Left lobe of liver (tissue), 1 donor: ENCODE results near the gene MPPE1.

GRCh38 chr18:11851569-11852693 is 718 bp downstream of the CHMP1B start:
- PRO-cap, result no peak

DNA sequence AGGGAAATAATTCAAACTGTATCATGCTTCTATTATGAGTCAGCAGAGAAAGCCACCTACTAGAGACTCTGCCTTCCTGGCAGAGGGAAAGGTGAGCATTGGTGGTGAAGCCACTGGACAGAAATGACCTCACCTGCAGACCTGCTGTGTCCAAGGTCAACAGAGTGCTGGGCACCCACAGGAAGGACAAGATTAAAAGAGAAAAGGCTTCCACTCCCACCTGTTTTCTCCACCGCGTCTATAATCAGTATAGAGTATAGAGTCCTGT is 20.4 kb downstream of the MPPE1 start:
- PRO-cap, result no peak

GRCh38 chr18:11908117-11909234 is at the start of gene MPPE1:
Gene MPPE1, minus strand, starts transcription at chr18:11908317.
- PRO-cap, result bidirectional peak, plus-strand start at chr18:11908456, minus-strand start at chr18:11908315

DNA sequence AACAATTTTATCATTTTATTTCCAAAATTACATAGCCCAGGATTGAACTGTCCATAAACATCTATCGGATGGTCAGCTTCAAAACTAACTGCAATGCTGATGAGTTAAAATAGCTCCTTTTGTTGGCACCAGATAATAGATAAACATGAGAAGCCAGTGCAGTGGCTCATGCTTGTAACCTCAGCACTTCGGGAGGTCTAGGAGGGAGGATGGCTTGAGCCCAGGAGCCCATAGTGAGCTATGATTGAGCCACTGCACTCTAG is 34.6 kb upstream of the IMPA2 start:
- PRO-cap, result no peak

GRCh38 chr18:11964478-11964752 is 16.9 kb upstream of the IMPA2 start:
- PRO-cap, result no peak

DNA sequence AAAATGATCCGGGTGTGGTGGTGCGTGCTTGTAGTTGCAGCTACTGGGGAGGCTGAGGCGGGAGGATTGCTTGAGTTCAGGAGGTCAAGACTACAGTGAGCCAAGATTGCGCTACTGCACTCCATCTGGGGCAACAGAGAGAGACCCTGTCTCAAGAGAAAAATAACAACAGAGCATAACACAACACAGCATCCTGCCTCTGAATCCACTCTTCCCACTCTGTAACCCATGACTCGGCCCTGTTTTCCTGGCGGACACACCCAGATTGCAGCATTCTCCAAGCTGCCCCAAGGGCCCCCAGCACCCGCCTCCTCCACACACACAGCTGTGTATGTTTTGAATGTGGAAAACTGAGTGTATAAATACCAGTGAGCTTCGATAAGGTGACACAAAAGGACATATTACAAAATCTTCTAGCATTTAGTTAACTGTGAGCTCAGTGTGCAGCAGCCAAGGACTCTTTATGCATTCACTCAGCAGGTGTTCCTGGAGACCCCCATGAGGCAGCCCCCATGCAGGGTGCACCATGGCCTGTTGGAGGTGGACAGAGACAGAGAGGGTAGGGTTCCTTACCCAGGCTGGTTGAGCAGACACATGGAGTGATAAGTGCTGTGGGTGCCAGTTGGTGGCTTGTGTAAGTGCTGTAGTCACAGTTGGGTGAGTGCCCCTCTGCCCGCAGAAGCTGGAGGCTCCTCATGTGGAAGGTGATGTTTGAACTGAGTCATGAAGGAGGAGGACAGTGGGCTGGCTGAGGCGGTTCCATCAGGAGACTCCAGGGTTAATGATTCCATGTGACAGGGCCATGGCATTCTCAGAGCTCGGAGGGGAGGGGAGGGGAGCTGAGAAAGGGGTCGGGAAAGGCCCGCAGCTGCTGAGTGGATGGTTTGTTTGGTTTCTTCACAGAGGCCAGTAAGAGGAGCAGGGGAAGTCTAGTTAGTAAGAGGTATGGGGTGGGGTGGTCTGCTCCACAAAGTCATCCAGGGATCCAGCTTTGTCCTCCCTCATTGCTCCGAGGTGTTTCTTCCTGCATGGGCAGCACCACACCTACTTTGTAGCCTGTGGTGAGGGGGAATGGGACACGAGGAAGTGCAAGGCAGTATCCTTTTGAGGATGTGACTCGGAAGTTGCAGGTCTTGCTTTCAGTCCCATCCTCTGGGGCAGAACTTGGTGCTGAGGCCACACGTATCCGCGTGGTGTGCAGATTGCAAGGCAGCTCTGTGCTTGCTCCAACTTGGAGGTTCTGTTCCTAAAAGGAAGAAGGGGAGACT is 13.3 kb downstream of the IMPA2 start:
- PRO-cap, result no peak

GRCh38 chr18:11998902-11999549 is 17.7 kb downstream of the IMPA2 start:
- PRO-cap, result no peak

DNA sequence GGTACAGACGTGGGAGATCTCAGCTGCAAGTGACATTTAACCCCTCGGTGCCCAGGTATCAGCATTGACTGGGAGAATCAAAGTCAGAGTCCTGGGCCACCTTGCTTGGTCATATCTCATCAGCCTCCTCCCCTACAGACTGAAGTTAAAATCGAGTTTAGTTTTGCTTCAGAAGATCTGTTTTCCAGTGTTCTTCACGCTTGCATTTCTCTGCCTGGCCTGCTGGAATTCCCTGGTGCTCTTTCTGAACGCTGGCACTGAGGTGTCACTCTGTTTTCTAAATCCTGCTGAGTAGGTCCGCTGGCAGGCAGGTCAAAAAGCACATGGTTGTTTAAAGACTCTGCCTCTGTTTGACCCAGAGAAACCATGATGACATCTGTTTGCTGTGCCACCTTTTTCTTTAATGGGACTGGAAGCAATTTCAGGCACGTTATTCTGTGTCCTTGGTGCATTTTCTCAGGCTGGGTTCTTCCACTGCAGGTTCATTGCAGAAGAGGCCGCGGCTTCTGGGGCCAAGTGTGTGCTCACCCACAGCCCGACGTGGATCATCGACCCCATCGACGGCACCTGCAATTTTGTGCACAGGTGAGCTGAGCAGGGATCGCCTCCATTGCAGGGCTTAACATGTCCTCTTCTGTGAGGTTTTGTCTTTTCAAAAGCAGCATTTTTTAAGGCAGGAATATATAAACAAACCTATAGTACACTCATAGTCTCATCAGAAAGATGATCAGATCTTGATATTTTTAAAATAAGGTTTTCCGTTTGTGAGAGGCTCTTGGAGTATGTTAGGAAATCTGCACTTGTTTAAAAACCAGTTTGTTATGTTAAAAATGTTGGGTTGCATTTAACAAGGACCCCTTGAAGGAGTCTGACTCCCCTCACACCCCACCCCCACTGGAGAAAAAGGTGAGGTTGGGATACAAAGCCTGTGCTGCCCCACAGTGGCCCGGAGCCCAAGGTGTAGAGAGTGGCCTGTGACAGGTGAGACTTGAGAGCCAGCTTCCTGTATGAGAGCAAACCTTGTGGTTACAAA is 28.4 kb downstream of the IMPA2 start:
- PRO-cap, result no peak

GRCh38 chr18:12030238-12031013 is 49.1 kb downstream of the IMPA2 start:
- PRO-cap, result no peak

DNA sequence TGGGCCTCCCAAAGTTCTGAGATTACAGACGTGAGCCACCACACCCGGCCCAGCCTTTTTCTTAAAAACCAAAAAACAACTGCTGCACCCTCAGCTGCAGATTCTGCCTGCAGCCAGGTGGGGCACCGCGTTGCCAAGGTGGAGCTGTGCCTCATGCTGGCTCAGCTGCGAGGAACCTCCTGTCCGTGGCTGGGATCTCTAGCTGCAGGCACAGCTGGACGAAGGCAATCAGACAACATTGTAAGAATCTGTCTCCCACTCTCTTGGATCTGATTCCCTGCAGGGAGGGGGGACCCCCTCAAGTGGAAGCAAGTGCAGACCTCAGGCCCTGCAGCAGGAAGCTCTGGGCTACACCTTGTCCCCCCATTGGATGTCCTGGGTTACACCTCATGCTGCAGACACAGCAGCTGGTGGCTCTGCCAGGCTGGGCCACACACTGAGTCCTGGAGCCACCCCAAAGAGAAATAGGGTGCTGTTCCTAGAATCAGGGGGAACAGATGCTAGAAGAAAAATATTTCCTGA is 24.1 kb downstream of the CIDEA start:
- PRO-cap, result no peak

DNA sequence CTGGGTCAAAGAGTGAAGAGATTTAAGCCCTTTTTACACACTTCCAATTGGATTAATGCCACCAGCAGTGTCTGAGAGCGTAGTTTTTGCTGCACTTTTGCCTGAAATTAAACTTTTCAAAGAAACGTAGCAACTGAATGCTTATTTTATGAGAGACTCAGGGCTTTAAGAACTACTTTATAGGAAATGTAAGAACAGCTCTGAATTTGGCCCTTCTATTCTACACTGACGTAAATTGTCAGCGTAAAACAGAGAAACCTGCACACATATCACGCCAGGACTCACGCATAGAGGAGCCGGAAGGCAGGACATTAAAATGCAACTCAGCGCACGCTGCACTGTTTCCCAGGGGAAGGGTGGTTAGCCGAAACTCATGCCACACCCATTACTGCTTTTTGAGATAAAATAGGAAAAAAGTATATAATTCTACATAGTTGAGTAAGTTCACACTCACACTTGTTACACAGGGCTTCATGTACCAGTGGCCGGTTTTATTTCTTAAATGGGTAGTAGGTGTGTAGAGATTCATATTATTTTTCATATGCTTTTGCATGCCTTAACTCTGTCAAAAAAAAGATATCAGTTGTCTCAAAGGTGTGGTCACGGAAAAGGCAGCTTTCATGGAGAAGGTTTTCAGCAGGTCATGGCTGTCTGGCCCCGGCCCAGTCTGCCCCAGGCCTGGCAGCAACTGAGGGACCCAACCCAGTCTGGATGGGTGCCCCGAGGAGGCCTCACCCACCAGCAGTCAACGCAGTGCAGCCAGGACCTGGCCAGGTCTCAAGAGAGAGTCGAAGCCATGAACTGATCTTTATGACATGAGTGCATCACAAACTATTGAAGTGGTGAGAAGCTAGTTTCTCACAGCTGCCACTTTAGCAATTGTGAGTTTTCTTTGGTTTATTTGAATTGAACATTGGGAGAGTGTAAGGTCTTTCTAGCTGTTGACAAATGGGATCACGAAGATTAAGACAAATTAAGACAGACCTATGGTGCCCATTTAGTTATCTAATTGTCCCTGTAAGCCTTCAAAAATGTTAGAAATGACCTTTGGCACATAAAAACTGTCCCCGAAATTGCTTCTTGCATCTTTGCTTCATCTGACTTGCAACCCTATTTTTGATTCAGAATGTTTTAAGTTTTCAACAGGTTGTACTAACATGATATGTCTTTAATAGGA is 7.7 kb downstream of the TUBB6 start:
- PRO-cap, result no peak

DNA sequence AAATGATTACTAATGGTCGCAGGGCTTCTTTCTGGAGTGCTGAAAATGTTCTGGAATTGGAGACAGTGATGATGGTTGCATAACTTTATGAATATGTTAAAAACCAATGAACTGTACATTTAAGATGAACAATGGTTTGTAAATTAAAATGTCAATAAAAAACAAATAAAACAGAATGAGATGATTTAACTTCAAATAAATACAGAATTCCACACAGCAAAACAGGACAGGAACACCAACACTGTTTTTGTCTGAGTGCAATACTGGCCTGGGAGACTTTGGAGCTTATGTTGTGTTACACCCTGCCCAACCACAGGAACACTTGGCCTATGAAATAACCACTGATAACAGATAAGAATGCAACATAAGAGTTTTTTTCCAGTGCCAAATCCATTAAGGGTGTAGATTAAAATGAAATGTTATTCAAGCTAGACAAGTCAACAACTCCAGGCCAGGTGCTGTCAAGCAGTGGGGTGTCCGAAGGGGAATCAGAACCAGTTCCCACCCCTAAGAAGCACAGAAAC is 4.1 kb downstream of the AFG3L2 start:
- PRO-cap, result no peak

- PRO-cap, result no peak
Measured at GRCh38 chr18:12640557-12641167, 17.2 kb downstream of the SPIRE1 start.

DNA sequence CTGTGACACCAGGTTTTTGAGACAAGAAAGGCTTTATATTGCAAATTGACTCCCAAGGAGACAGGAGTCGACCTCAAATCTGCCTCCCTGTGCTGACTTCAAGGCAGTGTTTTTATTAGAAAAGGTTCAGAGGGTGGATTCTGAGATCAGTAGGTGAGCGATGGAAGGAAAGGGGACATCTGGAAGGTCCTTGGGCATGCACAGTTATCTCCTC is 10.4 kb downstream of the PSMG2 start:
- PRO-cap, result no peak

- PRO-cap, result no peak
Measured at GRCh38 chr18:12819239-12819740, 64.7 kb downstream of the PTPN2 start.

DNA sequence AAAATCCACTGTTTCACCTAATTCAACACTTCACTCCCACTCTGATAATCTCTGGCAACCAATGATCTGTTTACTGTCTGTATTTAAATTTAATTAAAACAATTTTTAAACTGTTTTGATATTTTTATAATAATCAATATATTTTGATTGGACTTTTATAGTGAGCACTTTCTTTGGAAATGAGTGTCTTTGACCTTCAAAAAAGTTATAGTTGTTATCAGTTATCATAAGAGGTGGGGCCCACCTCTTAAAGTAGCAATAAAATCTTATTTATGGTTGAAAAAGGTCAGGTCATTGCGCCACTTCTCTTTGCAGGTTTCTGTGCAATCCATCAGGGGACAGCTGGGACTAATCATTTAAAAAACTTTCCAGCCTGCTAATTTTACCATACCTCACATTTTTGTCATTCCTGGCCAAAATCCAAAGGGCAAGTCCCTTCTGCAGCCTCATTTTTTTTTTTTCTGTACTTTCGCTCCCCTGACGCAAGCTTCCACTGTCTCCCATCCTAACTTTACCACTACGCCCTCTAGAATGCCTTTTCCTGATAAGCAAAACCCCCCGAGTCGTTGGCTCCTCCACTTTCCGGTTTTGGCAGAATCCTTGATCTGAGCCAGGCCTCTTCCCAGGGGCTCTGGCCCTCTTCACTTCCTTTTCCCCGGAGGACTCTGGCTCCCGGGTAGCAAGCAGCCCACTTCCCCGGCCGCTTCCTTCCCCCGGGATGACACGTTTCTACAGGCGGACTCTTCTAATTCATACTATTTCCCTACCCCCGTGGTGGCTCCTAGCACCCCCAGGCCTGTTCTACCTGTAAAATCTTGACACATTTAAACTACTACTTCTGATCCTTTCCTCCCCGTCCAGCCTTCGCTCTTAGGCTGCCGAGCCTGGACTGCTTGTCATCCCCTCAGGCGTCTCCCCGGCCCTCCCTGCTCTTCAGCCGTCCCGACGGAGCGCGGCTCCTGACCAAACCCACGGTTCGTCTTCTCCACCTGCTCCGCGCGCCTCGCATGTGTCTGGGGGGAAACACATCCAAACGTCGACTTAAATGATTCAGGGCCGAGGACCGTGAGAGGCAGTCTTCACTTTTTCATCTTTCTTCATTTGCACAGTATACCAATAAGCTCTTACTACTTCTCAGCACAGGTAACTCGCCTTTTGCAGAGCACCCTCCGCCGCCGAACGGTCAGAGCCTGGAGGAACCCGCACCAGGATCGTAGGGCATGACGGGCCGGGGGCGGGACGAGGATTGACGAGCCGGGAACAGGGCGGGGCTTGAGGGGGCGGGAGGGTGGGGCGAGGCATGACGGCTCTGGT is 870 bp upstream of the SEH1L start:
- PRO-cap, result bidirectional peak, plus-strand start outside the sequence, minus-strand start at position 1,222 of the sequence

DNA sequence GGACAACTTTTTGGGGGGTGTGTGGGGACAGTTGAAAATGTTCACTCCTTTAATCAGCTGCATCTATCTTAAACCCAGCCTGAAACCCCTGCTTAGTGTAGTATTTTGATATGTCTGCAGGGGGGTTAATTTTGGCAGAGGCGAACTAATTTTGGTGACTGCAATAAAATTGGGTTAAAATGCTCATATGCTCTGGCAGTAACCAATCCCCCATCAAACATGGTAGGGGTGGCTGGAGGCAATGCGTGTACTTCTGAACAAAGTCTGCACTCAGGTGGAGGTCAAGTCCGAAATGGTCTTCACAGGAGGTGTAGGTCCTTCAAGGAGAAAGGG is 1.9 kb upstream of the LDLRAD4 start:
- PRO-cap, result no peak

DNA sequence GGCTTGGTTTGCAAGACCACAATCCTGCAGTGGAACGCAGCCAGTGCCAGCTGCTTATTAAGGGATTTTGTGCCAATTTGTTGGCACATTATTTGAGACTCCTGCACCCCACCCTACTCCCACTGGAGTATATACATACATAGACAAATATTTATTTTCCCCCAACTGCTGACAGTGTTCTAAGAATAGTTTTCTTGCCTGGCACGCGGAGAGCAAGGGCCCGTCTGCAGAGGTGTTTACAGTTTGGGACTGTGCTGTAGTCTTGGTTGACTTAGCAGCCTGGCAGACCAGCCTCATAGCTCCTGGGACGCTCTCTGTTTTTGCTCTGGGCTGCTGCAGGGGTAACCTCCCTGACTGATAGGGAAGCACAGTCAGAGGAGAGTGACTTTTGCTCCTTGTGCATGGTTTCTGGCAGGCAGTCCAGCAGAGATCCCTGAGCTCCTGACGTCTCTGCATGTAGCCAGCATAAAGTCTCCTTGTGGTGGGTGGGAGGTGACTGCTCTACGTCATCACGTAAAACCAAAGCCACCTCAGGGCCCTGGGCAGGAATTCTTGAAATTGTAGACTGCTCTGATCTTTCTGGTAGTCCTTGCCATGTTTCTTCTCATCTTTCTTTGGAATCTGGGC is 2.0 kb downstream of the LDLRAD4 start:
- PRO-cap, result bidirectional peak, plus-strand start at position 414 of the sequence, minus-strand start at position 316 of the sequence; unidirectional peak, minus-strand start at position 443 of the sequence

GRCh38 chr18:13221949-13222415 is 3.4 kb downstream of the LDLRAD4 start:
- PRO-cap, result no peak

GRCh38 chr18:13265919-13267238 is 47.8 kb downstream of the LDLRAD4 start:
- PRO-cap, result no peak